Melanocyte of skin (primary cell): ENCODE measurements around the genes GRXCR2, TCERG1 and JAKMIP2.

GRCh38 chr5:143158667-143159370 lies 244.7 kb downstream of the NR3C1 start:
- CAGE, long polyA plus RNA, 2 experiments = no peak in any of the 2 experiments

DNA sequence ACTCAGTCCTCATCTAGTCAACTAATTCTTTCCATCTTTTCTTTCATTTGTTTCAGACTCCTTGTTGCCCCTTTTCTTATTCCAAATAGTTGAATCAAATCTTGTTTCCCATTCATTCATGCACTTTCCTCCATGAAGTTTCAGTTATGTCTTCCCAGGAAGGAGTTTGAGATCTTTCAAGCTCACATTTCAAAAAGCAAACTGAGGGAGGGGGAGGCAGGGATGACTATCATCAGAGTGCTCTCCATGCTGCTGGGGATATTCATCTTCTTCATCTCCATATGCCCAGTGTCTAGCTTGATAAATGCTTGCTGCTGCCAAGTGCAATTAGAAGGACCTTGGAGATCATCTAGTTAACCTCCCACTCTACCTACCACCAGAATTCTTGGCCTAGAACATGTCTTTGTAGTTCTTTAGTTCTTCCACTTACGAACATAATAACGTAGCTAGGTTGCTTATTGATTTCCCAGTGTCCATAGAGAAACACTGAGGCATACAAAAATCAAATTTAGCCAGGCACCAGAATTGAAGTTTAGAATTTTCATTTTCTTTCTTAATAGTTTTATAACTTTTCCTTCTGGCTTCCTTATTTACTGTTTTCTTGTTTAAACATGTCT lies 14.4 kb downstream of the NR3C1 start:
- CAGE, long polyA plus RNA, 2 experiments = no peak in any of the 2 experiments

DNA sequence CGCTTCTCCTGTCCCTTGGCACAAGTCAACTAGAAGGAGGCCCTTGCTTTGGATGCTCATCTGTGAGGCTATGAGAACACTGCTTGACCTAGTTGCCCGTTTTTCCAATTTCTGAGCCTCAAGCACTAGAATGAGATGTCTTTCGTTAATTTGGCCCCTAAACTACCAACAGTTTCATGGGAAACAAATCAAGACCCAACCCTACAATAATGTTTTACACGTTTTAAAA lies 2.2 kb upstream of the NR3C1 start:
- CAGE, long polyA plus RNA, 2 experiments = no peak in any of the 2 experiments

- CAGE, long polyA plus RNA, 2 experiments = no peak in any of the 2 experiments
These were observed 192.7 kb upstream of the NR3C1 start for GRCh38 chr5:143596099-143596609.

GRCh38 chr5:145510263-145511130 lies 324.6 kb downstream of the PRELID2 start:
- CAGE, long polyA plus RNA, 2 experiments = no peak in any of the 2 experiments

GRCh38 chr5:145548958-145549511 lies 286.1 kb downstream of the PRELID2 start:
- CAGE, long polyA plus RNA, 2 experiments = no peak in any of the 2 experiments

DNA sequence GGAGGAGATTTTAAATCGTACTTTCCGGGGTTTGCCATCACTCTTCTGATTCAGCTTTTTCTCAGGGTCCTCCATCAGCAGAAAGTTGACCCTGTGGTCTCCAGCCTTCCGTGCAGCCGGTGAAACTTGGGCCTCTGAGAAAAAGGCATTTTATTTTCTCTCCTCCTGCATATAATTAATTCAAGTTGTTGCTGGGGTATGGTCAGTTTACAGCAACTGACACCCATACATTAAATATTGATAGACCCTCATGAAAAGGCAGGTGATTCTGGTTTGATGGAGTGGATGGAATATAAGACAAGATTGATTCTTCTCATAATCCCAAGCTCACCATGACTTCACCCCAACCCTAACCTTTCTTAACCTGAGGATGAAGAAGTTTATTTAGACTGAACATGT lies at the start of gene GRXCR2:
GRXCR2 (minus strand) TSS at position 121 of the 399 bp plus-strand sequence.
- CAGE, long polyA plus RNA, 2 experiments = no peak in any of the 2 experiments

- CAGE, long polyA plus RNA, 2 experiments = no peak in any of the 2 experiments
These were observed 3.1 kb downstream of the SH3RF2 start for GRCh38 chr5:145939254-145940060.

DNA sequence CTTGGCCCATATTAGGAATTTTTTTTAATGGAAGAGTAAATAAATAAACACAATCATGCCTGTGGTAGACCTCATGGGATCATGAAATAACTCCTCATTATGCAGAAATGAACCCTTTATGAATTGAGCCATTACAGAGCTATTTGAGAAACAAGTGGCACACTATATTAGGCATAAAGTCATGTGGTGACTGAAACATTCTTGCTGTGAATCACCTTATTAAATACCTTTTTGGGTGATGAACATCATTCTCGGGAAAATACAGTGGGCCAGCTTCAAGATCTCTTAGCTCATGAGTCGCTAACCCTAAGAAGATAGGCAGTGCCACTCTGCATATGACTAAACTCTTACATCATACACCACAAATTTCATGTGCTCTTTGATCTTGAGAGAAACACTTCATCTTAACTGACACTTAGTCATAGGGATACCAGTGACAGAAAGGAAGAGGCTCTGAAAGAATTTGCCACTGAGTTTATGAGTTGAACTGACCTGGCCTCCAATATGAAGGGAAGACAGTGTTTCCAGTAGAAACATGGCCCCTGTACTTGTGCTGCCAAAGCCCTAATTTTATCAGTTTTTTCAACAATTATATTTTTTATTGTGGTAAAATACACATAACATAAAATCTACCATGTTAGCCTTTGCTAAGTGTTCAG lies 10.1 kb downstream of the SH3RF2 start:
- CAGE, long polyA plus RNA, 2 experiments = no peak in any of the 2 experiments

DNA sequence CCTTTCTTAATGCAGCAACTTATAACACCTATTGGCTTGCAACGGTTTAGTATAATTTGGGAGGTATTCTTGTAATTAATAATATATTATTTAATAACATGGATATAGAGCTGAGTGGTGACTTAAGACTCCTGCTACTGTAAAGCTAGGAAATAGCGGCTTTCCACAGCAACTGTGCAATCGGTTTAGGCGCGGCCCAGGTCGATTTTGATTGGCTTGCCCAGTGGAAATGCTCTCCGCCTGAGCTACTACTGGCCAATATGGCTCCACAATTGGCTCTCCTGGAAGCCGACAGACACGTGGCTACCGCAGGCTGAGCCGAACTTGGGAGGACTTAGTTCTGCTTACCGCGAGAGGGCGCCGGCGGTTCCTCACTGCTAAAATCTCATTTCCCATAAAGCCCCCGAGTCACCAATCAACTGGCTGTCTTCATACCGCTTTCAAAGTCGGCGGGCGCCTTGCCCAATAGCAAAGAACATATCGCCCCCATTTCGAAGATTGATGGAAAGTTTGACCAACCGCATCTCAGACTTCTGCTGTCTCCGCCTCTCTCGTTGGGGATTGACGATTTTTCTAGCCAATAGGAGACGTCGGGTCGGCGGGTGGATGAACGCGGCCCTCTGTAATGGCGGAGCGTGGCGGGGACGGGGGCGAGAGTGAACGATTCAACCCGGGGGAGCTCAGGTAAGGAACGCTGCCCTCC lies at the start of gene TCERG1:
TCERG1 (plus strand) TSS at position 609 of the 703 bp plus-strand sequence.
- CAGE, long polyA plus RNA, 2 experiments = start-site peak on the plus strand in 2 of 2 experiments, centred at positions 620 to 627 of the sequence, 180 to 385 reads per replicate

- CAGE, long polyA plus RNA, 2 experiments = no peak in any of the 2 experiments
These were observed 28.6 kb downstream of the GPR151 start for GRCh38 chr5:146487276-146487869.

GRCh38 chr5:147290274-147290693 lies 55.5 kb downstream of the STK32A start:
- CAGE, long polyA plus RNA, 2 experiments = no peak in any of the 2 experiments

- CAGE, long polyA plus RNA, 2 experiments = no peak in any of the 2 experiments
These were observed 127.2 kb downstream of the DPYSL3 start for GRCh38 chr5:147382507-147383153.

DNA sequence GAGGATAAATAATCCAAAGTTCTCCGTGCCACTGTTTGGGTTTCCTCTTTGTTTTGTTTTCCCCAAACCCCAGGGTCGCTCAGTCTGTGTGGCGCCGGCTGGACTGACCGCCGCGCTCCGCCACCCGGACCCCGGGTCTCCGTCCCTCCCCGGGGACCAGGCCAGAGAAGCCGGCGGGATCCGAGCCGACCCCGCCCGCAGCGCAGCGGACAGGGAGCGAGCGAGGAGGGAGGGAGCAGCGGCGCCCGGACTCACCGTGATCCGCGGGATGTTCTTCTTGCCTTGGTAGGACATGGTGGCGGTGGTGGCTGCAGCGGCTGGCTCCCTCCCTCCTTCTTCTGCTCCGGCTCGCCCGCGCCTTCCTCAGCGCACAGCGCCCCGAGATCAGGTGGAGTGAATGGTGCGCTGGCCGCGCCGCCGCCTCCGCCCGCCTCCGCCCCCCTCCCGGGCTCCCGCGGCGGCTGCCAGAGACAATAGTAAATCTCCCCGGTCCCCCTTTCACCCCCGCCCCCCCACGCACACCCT lies 56.5 kb downstream of the DPYSL3 start:
- CAGE, long polyA plus RNA, 2 experiments = no peak in any of the 2 experiments

DNA sequence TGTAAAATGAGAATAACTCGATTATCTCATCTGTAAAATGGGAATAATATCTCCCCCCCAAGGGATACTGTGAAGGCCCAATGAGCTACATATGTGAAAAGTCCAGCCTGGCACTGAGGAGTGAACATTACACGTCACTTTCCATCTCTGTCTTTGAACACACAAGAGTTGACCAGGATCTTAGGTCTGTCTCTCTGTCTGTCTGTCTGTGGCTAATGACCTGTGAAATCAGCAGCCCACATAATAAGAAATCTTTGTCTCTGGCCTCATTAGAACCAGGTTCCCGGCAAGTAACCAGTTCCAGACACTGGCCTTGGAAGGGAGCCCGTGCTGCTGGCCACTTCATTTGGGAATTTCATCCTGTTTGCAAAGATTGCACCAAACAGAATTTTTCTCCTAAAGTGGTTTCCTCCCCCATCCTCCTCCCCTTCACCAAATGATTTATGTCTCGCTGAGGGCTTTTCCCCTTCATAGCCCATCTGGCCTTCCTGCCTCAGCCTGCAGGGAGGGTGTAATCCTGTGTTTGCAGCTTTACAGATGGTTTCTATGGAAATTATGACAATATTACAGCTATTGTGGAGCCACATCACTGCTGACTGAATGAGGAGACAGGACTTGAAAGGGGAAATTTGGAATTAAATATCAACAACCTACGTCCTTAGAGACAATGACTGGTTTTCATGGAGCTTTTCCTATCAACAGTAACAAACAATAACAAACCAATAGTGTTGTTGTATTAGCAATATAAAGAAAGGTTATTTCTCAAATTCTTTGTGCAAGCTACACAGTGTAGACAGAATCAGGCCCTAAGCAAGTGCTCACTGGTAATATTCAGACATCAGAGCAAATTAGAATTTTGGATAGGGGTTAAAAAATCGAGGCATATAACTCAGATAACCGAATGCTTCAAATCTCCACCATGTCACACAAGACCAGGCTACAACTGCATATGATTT lies 25.8 kb downstream of the DPYSL3 start:
- CAGE, long polyA plus RNA, 2 experiments = no peak in any of the 2 experiments

- CAGE, long polyA plus RNA, 2 experiments = no peak in any of the 2 experiments
These were observed 34.0 kb downstream of the JAKMIP2 start for GRCh38 chr5:147748444-147749033.

- CAGE, long polyA plus RNA, 2 experiments = no peak in any of the 2 experiments
These were observed at the start of gene JAKMIP2 for GRCh38 chr5:147782217-147783095. JAKMIP2 (minus strand) TSS chr5:147782728.

GRCh38 chr5:147791081-147791540 lies 8.6 kb upstream of the JAKMIP2 start:
- CAGE, long polyA plus RNA, 2 experiments = no peak in any of the 2 experiments

DNA sequence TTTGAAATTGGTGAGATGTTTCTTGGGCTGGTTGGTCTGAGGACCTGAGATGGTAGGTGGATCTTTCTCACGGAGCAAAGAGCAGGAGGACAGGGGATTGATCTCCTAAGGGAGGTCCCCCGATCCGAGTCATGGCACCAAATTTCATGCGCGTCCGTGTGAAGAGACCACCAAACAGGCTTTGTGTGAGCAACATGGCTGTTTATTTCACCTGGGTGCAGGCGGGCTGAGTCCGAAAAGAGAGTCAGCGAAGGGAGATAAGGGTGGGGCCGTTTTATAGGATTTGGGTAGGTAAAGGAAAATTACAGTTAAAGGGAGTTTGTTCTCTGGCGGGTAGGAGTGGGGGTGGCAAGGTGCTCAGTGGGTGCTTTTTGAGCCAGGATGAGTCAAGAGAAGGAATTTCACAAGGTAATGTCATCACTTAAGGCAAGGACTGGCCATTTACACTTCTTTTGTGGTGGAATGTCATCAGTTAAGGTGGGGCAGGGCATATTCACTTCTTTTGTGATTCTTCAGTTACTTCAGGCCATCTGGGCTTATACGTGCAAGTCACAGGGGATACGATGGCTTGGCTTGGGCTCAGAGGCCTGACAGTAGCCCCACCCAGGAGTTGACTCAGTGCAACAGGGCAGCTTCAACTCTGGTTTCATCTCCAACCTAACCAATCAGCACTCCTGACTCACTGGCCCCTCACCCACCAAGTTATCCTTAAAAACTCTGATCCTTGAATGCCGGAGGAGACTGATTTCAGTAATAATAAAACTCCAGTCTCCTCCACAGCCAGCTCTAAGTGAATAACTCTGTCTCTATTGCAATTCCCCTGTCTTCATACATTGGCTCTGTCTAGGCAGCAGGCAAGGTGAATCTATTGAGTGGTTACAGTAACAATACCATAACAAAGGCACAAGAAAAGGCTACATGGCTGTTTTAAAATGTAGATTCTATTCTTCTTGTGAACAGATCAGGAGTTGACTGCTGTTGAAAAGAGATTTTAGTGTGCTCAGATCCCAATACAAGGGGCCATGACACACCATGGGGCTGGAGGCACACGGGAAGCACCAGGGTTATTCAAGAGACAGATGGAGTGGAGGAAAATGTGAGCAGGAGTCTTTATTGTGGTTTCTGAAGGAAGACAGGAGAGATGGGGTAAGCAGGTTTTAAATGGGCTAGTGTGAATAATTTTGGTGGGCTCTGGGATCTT lies 4.2 kb upstream of the SCGB3A2 start:
- CAGE, long polyA plus RNA, 2 experiments = no peak in any of the 2 experiments

DNA sequence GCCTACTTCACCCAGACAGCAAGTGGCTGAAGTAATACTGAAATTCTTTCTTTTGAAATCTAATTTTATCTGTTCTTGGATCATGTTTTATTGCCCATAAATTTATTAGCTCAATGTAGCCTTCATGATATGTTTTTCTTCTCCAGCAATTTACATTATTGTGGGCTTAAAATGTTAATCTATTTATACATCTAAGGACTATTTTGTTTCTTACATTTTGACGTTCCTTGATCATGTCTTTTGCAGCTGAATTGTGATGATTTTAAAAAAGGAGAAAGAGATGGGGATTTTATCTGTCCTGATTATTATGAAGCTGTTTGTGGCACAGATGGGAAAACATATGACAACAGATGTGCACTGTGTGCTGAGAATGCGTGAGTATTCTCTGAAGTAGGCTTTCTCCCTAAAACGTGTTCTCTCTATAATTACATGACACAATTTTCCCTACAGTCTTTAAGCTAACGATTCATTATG lies 22.4 kb downstream of the SPINK5 start:
- CAGE, long polyA plus RNA, 2 experiments = no peak in any of the 2 experiments